Cerebellum (tissue), 5 donors: ENCODE measurements around a stretch of chr5.

DNA sequence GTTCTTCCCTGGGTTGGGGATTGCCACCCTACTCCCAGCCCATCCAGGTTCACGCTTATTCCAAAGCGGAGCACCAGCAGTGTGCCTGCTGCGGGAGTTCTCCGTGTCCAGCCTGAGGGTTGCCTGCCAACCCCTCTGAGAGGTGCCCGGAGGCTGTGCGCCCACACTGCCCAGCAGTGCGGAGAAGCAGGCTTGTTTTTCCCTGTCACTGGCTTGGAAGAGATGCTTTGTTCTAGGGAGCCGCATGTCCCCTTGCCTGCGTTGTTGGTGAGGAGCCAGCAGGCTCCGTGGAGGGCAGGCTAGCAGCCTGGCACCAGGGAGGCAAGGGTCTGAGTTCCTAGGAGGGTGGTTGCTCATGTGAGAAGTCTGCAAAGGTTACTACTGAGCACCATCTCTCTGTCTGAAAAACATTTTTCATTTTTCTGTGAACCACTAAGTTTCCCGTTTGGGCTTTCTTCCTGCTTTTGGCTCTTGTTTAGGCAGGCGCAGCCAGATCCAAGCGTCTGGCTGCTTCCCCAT, 7.6 kb downstream of the SLC22A5 start:
- PRO-cap, 3 experiments: peak in 2 of 3 experiments; most common minus-strand start position 137 of the sequence (in 2)
- RAMPAGE, long total RNA: no peak

DNA sequence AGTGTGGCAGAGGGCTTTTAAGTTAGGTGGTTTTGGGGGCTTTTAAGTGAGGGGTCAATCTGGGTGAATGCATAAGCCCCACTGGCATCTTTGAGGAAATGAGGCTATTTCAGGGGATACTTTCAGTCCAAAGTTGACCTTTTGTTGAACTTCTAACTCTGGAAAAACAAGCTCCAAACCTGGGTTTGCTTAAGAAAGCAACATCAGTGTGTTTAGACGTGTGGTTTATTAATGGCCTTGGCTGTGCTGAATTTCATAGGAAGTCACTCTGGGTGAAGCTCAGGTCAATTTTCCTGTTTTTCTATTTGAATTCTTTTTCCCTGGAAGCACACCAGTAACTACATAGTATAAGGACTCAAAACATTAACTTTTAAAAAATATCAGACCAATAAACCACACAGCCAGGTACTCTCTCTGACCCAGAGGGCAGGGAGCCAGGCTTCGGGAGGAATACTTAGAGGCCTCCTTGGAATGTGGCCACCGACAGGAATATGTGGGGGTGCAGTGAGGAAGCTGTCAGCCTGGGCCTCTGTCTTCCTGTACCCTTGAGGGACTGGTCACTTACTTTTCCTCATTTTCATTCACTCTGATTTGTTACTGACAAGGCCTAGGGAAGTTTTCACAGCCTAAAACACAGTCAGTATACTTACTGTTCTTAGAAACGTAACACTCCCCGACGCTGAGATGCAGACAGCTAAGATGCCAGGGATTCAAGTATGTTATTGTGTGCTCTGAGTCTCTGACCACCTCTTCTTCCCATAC, 18.8 kb downstream of the SLC22A5 start:
- PRO-cap, 3 experiments: no peak in any of the 3 experiments
- RAMPAGE, long total RNA: no peak

GRCh38 chr5:132394362-132395583, 25.3 kb downstream of the SLC22A5 start:
- PRO-cap, 3 experiments: no peak in any of the 3 experiments
- RAMPAGE, long total RNA: no peak

GRCh38 chr5:132410794-132411538, 41.5 kb downstream of the SLC22A5 start:
- PRO-cap, 3 experiments: peak in 3 of 3 experiments; most common plus-strand start chr5:132410929 (in 2); most common minus-strand start chr5:132410856 (in 1)
- RAMPAGE, long total RNA: no peak

DNA sequence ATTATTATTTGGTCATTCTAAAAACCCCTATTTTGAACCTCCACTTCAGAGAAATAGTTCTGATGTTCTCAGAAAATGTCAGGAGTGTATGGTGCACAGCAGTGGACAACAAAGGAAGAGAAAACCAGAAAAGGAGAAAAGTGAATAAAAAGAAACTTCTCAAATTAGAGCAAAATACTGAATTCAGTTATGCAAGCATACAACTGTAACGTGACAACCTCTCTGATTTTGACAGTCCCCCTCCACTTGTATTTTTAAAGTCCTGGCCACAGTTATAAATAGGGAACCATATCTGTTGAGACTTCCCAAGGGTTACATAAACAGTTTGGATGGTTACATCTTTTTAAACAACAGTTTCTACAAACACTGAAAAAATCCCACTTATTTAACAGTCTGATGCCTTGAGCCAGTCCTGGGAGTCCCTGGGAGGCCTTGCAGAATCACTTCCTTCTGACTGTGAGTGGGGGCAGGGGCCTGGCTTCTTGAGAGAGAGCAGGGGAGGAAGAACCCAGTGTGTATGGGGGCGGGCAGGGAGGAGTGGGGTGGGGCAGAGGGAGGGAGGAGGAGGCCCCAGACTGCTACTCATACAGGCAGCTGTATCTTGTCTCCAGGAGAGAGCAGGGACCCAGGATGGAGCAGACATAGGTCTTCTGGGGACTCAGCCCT, 53.1 kb downstream of the IRF1 start:
- PRO-cap, 3 experiments: no peak in any of the 3 experiments
- RAMPAGE, long total RNA: no peak

GRCh38 chr5:132465021-132465696, 25.4 kb downstream of the IRF1 start:
- PRO-cap, 3 experiments: no peak in any of the 3 experiments
- RAMPAGE, long total RNA: no peak

DNA sequence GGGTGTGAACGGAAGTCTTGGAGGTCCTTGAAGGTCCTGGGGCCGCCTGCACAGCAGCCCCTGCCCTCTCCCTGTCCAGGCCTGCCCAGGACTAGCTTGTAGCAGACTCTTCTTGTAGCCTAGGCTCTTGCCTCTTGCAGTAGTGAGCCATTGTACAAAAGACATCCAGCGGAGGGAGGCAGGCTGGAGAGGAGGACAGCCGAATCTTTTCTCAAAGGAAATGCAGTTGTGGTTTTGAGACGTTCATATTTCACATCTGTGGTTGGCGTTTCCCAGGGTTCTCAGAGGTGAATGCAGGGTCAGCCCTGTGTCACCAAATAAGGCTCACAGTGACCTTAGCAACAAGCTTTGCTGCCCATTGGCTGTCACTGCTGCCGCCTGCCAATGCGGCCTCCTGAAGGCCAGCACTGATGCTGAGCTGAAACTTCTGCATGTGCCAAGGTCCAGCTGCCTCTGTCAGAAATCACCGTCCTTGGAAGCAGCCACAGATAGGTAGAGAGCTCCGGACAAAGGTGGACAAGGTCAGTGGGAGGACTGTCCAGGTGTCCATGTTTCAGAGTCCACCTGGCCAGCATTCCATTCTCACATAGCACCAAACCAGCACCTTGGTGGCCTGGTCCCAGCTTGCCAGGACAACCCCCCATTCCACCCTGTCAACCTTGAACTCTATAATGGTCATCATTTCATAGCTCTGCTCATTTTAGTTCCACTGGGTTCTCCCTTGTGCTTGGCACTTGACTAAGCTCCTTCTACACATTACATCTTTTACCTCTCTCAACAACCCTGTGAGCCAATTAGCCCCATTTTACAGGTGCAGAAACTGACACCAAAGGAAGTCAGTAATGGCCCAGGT, 23.7 kb downstream of the IRF1 start:
- PRO-cap, 3 experiments: no peak in any of the 3 experiments
- RAMPAGE, long total RNA: no peak

- PRO-cap, 3 experiments: no peak in any of the 3 experiments
- RAMPAGE, long total RNA: no peak
Observed at GRCh38 chr5:132677175-132677663, 3.4 kb downstream of the IL4 start.

DNA sequence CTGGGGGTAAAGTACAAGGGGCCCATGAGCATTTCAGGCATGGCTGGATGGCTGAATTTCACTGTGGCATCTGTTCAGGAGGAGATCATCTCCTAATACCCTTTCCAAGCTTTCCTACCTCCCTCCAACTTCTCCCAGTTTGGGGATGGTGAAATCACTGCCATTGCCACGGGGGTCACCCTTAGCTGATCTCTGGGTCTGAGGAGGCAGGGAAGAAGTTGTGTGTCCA, 2.6 kb downstream of the CCNI2 start:
- PRO-cap, 3 experiments: no peak in any of the 3 experiments
- RAMPAGE, long total RNA: no peak

GRCh38 chr5:132827634-132828418, 2.6 kb downstream of the SHROOM1 start:
- PRO-cap, 3 experiments: no peak in any of the 3 experiments
- RAMPAGE, long total RNA: no peak

- PRO-cap, 3 experiments: no peak in any of the 3 experiments
- RAMPAGE, long total RNA: no peak
Observed at GRCh38 chr5:132840956-132841529, 10.6 kb upstream of the SHROOM1 start.

- PRO-cap, 3 experiments: no peak in any of the 3 experiments
- RAMPAGE, long total RNA: no peak
Observed at GRCh38 chr5:132867274-132868051, 1.0 kb downstream of the UQCRQ start.

DNA sequence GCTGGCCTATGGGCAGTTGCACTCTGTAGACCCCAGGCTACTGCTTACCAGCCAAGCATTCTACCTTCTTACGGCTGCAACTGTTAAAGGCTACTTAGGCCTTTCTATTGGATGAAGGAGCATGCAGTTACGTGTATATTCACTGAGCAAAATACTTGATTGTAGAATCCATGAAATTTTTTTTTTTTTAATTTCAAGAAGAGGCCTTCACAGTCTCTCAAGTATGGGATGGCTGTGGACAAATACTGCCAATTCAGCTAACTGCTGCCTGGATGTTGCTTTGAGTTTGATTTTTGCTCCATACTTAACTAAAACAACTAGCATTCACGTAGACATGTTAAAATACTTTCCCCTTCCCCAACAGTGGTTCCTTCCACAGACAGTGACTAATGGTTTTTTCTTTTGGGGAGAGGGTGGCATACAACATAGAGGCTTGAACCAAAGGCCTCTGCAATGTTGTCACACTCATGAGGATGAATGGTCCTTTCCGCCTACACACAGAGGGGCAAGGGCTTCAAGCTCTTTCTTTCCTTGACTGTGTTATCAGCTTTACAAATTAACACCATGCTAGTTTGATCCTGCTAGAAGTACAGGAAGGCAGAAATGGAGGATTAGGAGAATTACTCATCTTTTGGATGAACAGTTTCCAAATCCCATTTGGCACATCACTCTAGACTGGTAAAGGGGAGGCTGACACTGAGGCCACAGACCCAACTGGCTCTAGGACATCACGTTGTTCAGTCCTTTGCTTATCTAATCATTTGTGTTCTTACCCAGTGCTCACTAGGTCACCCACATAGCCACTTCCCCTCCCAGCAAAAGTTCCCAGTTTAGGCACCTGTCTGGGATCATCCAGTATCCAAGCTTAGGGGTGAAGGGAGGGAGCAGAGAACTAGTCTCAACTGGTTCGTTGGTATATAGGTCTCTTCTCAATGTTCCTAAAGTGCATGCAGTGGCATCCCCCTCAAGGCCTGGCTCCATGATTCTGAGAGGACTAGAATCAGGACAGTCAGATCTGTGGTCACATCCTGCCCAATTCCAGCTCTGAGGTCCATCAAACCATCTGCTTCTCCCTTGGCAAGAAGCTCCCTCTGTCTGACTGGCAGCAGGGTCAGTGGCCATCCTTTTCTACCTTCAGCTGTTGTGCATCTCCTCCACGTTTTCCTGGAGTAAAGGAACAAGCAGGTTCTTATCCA, 1.7 kb upstream of the LEAP2 start:
- PRO-cap, 3 experiments: no peak in any of the 3 experiments
- RAMPAGE, long total RNA: no peak

DNA sequence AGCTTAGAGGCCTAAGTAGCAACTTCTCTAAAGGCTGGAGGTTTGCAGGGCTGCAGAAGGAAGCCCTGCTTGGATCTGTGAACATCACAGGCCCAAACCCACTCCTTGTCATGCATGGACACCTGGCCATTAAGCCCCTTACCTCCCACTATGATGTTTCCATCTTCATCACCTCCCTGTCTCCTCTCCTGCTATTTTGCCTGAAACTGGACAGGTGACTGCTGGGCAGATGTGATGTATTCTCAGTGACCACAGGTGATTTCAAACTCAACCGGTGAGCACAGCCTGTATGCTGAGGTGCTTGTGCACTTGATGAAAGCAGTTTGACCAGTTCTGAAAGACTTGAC, 205.2 kb downstream of the FSTL4 start:
- PRO-cap, 3 experiments: no peak in any of the 3 experiments
- RAMPAGE, long total RNA: no peak

DNA sequence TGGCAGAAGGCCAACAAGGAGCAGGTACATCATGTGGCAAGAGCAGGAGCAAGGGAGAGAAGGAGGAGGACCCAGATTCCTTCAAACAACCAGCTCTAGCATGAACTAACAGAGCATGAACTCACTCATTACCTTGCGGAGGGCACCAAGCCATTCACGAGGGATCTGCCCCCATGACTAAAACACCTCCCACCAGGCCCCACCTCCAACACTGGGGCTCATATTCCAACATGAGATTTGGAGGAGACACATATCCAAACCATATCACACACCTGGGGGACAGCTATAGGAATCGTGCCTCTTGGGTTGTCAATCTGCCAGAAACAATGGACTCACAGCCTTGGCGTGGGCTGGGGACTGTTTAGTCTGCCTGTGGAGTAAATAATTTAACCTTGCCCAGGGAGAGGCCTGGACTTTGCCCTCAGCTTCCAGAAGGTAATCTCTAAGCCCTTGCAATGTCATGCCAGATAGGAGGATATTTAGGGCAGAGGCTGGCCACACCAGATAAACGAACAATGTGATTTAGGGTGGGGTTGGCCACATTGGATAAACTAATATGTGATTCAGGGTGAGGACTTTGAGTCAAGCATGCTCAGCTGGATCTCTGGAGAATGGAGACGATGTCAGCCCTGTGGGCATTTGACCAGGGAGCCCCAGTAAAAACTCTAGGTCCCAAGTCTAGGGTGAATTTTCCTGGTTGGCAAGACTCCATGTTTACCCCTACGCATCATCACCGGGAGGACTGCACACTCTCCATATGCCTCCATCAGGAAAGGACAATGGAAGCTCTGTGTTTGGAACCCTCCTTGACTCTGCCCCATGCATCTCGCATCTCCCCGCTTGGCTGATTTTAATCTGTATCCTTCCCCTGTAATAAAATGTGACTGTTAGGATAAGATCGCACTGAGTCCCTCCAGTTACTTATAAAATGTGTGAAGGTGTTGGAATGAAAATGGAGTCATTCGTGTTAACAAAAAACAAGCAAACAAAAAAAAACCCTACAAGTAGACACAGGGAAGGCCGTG, 13.7 kb upstream of the VDAC1 start:
- PRO-cap, 3 experiments: no peak in any of the 3 experiments
- RAMPAGE, long total RNA: no peak

DNA sequence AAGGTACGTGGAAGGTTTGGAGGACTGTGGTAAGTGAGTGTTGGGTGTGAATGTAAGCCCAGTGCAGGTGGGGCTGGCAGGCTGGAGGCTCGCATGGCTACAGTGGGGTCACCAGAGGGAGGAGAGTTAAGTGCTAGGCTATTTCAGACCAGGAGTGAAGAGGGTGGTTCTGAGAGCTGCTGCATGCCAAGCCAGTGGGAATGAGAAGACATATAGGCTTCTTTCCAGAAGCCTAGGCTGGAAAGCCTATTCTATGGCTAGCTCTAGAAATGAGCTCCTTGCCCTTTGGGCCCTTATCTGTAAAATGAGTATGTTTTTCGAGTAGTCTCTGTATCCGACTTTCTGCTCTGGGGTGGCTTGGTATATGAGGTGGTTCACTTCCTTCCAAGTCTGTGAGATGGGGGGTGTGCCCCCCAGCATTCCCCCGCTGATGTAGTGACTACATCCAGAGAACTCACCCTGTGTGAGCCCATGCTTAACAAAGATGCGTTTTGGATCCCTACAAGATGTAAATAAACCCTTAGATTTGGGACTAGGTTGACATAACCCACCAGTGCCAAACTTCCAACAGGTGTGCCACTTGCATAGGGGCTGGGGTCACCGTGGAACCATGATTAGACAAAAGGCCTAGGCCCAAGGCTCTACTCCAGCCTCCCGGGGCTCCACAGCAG, 2.5 kb downstream of the TCF7 start:
- PRO-cap, 3 experiments: no peak in any of the 3 experiments
- RAMPAGE, long total RNA: no peak

DNA sequence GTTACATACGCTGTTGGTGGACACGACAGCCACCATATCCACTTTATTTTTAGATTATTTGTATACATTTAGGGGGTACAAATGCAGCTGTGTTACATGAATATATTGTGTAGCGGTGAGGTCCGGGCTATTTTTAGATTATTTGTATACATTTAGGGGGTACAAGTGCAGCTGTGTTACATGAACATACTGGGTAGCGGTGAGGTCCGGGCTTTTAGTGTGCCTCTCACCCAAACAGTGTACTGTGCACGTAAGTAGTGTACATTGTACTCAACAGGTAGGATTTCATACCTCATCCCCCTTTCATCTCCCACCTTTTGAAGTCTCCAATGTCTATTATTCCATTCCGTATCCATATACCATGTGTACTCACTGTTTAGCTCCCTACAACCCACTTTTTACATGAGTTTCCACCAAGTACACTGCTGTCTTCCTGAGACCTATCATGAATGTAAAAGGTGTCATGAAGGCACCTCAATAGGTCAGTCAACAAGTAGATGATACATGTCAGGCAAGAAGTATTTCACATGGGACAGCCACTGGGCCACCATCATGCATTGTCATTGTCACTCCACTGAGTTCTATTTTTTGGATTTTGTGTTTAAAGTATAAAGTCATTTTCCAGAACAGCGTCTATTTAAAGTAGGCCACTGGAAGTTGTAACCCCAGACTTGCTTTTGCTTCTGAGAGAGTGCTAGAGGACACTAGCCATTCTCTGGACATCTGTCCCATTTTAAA, 27.7 kb downstream of the SKP1 start:
- PRO-cap, 3 experiments: no peak in any of the 3 experiments
- RAMPAGE, long total RNA: no peak

- PRO-cap, 3 experiments: no peak in any of the 3 experiments
- RAMPAGE, long total RNA: no peak
Observed at GRCh38 chr5:134151488-134152740, 24.8 kb downstream of the SKP1 start.

DNA sequence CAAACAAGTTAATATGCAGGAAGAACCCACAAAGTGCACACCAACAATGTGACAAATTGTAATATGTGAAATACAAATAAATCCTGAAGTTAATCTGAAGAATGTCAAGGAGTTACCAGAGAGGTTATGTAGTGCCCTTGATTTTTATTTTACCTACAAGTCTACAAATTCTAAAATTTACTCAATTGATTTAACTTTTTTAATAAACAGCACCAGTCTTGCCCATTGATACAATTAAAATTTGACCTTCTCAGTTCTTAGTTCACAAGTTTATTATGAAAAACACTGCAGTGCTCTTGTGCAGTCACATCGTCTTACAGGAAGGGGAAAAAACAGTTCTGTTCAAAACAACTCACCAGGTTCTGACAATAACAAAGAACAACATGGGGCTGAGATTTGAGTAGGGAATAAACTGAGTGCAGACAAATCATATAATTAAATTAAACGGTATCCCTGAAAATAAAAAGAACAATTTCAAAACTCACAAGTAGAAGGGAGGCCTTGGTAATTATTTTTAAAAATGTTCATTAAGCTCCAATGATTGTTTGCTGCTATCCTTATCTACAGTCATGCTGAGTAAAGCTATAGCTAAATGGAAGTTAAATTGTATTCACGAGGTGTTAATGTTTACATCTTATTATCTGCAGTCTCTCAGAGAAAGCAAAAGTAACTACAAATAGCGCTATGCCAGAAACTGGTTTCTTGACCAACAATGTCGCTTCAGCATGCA, 20.3 kb upstream of the SKP1 start:
- PRO-cap, 3 experiments: no peak in any of the 3 experiments
- RAMPAGE, long total RNA: no peak

- PRO-cap, 3 experiments: no peak in any of the 3 experiments
- RAMPAGE, long total RNA: no peak
Observed at GRCh38 chr5:134446863-134447372, 35.2 kb upstream of the CDKN2AIPNL start.